Fibroblast of villous mesenchyme (primary cell): ENCODE data around the genes ZNF384, C1R, PEX5 and GDF3.

DNA sequence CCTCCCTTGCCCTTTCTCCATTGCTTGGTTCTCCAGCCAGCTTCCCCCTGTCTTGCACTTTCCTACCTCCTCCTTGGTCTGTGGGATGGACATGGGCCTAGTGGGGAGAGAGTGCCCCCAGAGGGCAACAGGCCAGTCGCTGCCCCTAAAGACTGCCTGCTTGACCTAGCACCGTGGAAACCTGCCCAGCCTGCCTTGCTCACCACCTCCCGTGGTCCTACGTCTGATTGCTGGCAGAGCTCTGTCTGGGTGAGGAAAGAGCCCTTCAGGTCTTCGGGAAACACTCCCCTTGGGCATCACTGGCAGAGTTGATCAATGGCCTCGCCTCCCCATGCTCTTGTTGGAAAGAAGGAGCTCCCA, 7.1 kb upstream of the CHD4 start:
- CAGE, long polyA plus RNA, result no peak

DNA sequence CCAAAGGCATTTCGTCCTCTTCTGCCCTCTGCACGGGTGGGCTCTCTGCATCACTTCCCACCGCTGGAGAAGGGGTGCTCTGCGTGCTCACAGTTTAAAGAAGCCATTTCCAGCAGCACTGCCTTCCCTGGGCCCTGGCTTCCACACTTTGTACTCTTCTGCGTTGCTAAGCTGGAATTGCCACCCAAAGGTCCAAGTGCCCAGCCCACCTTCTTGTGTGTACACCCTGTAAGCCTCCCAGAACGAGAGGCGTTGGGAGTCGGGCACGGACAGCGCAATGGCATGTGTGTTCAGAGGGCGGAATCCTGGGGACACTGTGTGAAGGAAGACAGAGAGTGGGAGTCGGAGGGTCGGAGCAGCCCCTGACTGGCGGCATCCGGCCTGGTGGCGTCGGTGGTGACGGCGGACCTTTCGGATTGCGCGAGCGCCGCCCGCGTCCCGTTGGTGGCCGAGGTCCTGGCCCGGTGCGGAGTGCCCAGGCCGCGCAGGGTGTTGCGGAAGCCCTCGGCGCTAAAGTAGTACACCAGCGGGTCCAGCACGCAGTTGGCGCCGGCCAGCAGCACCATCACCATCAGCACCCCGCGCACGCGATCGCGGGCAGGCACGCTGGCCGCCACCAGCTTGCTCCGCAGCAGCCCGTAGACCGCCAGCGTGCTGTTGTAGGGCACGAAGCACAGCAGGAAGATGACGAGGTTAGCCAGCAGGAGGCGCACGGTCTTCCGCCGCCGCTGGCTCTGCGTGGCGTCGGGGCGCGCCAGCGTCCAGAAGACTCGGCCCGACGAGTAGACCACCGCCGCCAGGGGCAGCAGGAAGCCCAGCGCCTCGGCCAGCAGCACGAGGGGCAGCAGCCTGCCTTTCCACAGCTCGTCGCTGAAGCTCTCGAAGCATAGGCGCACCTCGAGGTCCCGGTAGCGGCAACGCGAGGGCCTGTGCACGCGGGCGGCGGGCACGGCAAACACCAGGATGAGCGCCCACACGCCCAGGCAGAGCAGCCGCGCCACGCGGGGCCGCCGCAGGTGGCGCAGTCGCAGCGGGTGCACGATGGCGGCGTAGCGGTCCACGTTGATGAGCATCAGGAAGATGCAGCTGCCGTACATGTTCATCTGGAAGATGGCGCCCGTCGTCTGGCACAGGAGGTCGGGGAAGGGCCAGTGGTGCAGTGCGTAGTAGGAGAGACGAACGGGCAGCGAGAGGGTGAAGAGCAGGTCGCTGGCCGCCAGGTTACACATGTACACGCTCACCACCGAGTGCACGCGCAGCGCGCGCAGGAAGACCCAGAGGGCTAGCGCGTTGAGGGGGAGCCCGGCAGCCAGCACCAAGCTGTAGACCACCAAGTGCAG, 13.1 kb upstream of the CHD4 start:
- CAGE, long polyA plus RNA, result no peak

DNA sequence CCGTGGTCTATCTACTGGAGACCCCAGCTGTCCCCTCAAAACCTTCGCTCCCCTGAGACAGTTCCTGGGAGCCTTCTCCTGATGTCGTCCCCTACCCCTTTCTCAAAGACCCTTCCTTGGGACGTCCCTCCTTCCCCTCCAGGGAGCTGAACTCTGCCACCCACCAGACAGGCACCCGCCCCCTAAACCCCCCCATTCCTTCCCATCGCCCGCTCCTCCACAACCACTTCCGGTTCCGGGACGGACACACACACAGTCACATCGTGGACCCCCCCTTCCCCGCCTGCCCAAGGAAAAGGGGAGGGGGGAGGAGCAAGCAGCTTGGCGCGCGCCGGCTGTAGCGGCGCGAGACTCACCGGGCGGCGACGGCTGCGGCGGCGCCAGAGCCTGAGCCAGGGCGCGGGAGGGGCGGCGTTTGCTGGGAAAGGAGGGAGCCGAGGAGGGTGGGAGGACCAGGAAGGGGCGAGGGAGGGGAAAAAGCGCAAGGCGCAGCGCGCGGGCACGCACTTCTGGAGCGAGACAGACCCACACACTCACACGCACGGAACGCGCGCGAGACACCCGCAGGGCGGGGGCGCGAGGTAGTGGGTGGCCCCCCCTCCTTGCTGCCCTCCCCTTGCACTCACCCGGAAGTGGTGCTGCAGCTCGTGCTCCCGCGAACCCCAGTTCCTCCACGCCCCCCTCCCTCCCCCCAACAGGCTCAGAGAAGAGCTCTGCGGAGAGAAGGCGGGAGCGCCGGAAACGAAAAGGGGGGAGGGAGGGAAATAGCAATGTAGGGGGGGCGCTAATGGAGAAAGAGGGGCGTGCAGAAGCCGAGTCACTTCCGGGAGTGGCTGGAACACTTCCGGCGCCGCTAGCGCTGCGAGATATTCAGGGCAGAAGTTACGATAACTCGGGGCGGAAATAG, at the start of gene ZNF384:
Gene ZNF384 (minus strand): TSS at position 634 of the 907 bp plus-strand sequence.
- CAGE, long polyA plus RNA, result no peak

DNA sequence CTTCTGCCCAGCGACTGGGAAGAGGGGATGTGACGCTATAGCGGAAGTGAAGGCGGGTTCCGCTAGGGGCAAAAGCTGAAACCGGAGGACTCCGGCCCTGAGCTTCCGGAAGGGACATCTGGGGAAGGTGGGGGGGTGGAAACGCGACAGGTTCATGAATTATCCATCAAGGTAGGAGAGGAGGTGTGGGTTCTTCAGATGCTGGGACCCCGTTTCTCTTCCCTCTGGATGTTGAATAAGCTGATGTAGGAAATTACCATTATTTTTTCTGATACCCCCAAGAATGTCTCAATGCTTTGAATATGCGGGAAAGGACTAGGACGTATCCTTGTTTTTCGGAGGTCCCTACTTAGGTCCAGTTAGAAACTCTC, 459 bp upstream of the ZNF384 start:
- CAGE, long polyA plus RNA, result no peak

GRCh38 chr12:6716559-6717242, 7.1 kb upstream of the COPS7A start:
- CAGE, long polyA plus RNA, result no peak

DNA sequence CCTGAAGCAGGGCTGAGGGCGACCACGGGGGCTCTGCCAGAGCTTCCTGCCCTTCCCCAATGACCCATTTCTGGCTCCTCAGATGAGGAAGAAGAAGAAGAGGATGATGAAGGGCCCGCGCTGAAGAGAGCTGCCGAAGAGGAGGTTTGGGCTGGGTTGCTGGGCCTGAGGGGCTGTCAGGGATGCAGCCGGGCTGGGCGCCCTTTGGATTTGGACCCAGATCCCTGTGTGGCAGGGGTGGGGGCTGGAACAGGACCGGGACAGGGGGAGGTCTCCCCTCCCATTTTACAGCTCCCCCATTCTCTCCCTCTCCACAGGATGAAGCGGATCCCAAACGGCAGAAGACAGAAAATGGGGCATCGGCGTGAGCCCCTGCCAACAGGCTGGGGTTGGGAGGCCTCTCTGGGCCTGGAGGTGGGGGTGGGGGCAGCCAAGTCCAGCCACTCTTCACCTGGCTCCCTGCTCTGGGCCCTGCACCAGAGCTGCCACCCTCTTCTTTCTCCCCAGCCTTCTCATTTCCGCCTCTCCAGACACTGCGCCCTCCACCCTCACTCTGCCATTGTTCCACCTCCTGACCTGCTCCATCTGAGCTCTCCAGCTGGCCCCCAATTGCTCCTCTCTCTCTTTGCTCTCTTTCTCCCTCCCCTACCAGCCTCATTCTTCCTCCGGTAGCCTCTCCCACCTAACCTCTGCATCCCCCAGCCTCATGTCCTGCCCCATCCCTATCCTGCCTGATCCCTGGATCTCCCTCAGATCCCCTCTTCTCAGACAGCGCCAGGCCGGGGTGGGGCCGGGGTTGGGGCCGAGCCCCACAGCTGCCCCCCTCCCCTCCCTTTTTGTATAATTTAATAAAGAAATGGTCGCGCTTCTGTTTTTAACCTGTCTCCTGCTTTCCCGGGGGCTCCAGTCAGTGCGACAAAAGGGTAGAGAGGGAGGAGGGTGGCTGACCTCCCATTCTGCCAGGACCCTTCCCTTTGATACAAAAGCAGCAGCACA, 1.9 kb upstream of the LAG3 start:
- CAGE, long polyA plus RNA, result start-site peak on the minus strand centred at position 749 of the sequence, 238 bp wide, 108 and 76 reads in 2 replicates

- CAGE, long polyA plus RNA, result no peak
These were observed 483 bp downstream of the GNB3 start for GRCh38 chr12:6841100-6841716.

GRCh38 chr12:6865937-6866468, 1.3 kb upstream of the TPI1 start:
- CAGE, long polyA plus RNA, result no peak

GRCh38 chr12:6962532-6963441, 7.7 kb downstream of the PHB2 start:
- CAGE, long polyA plus RNA, result no peak

GRCh38 chr12:6970997-6971290, 231 bp downstream of the EMG1 start:
- CAGE, long polyA plus RNA, result no peak

- CAGE, long polyA plus RNA, result no peak
These were observed 1.3 kb downstream of the LPCAT3 start for GRCh38 chr12:7016896-7017477.

GRCh38 chr12:7088239-7088815, 3.9 kb downstream of the C1R start:
- CAGE, long polyA plus RNA, result no peak

DNA sequence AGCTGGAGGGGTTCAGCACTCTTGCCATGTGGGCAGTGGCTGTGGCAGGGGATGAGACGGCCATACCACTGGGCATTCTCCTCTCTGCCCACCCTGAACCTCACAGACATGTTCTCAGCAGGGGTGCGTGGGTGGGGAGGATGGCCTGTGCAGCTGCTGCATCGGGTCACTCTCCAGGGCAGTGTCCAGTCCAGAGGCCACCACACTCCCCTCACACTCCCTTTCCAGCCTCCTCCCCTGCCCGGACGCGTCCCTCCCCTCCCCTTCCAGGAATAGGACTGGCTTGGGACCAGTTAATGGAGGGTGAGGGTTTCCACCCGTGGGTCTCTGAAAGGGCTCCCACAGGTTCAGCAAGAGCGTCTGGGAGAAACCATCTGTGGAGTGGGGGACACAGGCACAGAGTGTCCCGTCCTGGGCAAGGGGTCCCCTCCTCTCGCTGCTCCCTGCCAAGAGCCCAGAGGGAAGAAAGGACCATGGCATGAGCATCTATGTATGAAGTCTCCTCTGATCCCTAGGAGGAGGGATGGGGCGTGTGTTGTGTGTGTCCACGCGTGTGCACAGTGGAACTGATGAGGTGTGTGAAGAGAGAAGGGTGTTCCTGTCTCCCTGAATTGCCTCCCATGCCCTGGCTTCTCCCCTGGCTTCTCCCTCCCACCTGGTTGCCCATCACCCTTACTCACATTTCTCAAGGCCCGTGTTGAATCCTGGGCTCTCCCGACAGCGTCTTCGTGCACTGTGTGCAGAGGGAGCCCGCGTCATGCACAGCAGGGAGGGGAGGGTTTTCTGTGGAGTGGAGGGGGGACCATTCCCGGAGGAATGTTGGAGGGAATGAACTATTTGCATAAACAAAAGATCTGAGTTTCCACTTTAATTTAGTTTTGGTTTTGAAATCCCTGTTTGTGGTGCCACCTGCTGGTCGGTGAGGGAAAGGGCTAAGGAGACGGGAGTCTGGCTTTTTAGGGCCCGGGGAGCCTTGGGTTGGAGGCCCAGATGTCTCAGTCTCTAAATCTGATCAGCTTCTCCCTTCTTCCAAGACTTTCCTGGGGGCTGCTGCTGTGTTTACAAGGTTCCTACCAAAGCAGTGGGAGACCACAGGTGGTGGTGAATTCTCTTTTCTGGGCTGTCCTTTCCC, at the start of gene C1R:
Gene C1R (minus strand): TSS at position 739 of the 1,132 bp plus-strand sequence.
- CAGE, long polyA plus RNA, result start-site peak on the minus strand centred at position 735 of the sequence, 63 bp wide, 7,669 and 8,067 reads in 2 replicates

- CAGE, long polyA plus RNA, result no peak
These were observed 334 bp downstream of the CLSTN3 start for GRCh38 chr12:7130564-7130845.

GRCh38 chr12:7130980-7131648, 943 bp downstream of the CLSTN3 start:
- CAGE, long polyA plus RNA, result no peak

GRCh38 chr12:7189377-7190636, at the start of gene PEX5:
PEX5 (plus strand) TSS chr12:7189686.
- CAGE, long polyA plus RNA, result no peak

DNA sequence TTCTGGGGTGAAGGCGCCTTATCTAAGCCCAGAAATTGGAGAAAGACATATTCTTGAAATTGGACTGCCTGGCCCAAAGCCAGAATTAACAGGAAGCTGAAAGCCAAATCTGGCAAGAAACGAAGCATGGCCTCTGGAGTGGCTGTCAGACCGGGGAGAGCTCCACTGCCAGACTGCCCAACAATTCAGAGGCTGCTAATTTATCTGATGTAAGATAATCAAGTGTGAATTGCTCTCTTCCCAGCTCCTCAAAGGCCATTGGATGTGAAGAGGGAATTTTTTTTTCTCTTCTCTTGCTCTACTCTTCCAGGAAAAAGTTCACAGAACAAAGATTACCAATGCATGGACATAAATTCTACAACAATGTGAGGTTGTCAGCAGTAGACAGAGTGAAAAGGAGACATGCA, at the start of gene GDF3:
Gene GDF3 (minus strand): TSS at position 175 of the 407 bp plus-strand sequence.
- CAGE, long polyA plus RNA, result no peak

- CAGE, long polyA plus RNA, result no peak
These were observed 11.0 kb downstream of the SLC2A3 start for GRCh38 chr12:7924843-7925594.

DNA sequence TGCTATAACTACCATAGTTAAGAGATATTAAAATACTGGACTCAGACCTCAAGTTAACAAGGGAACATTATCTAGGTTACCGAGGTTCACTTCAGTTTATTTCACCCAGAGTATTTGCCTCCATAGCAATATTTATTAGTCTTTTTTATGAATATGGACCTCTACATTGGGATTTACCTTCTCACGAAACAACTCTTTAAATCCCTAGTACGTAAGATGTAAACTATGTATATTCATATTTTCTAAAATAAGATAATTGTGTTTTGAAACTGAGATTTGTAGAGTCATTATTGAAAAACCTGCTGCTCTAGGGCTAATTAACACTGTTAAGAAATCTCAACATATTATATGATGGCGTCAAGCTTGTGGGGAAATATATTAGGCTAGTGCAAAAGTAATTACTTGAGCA, 9.1 kb downstream of the SLC2A3 start:
- CAGE, long polyA plus RNA, result no peak

- CAGE, long polyA plus RNA, result no peak
These were observed 3.5 kb downstream of the SLC2A3 start for GRCh38 chr12:7932534-7932930.